ENCODE results near the gene SFRP5.

DNA sequence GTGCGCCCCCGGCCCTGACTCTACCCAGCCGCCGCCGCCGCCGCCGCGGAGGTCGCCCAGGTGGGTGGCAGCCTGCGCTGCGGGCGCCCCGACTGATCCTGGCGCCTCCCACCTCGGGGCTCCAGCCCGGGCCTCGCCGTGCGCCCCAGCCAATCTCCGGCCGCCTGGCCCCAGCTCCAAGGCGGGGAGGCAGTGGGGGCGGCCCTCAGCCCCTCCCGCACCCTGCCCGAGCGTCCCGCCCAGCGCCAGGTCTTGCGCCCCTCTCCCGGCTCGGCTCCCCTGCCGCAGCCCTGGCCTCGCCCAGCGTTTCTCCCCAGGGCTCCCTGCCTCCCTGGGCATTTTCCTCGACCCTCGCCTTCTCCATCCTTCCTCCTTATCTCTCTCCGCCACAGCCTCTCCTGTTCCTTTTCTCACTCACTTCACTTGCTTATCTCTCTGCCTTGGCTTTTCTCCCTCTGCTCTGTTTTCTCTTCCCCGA lies at the start of gene SFRP5:
SFRP5 (minus strand) TSS at position 94 of the 478 bp plus-strand sequence.
- PRO-cap = no peak
- RRBS = 29% methylated on average over 7 of the region's 39 CpGs

GRCh38 chr10:99430778-99431750 lies 640 bp upstream of the GOT1 start:
- PRO-cap = bidirectional peak, plus-strand start at chr10:99430986, minus-strand start at chr10:99430624; unidirectional peak, plus-strand start at chr10:99431127; bidirectional peak, plus-strand start at chr10:99431403, minus-strand start at chr10:99431417; unidirectional peak, minus-strand start at chr10:99431535; unidirectional peak, minus-strand start at chr10:99431573
- RRBS = 3% methylated on average over 25 of the region's 54 CpGs

GRCh38 chr10:99620640-99621179 lies 471 bp upstream of the SLC25A28 start:
- PRO-cap = bidirectional peak, plus-strand start at chr10:99620737, minus-strand start at chr10:99620407; bidirectional peak, plus-strand start at chr10:99620967, minus-strand start at chr10:99620973
- RRBS = 2% methylated on average over 19 of the region's 61 CpGs

GRCh38 chr10:99776059-99776310 lies 6.5 kb upstream of the ABCC2 start:
- PRO-cap = no peak
- RRBS = no CpG with 5 or more reads among the region's 1 CpG

DNA sequence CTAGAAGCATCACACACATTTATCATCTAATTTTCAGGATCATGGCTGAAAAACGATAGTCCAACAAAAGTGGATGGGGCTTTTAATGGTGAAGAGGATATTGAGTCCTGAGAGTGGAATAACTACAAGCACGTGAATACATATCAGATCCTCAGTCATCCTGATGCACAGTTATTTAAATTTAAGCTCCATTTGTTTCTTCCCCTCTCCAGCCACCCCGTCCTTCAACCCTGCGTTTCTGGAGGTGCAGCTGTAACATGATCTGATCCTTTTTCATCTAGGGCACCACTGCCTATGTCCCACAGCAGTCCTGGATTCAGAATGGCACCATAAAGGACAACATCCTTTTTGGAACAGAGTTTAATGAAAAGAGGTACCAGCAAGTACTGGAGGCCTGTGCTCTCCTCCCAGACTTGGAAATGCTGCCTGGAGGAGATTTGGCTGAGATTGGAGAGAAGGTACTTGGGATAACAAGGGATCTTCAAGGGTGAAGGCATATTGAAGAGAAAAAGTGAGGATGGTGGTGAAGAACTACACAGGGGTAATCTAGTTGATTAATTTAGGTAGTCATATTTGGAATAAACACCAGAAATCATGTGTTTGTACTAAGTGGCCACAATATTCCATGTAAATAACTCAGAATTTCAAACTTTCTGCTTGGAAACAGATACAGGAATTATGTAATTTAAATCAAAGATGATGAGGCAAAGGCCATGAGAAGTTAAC lies 34.8 kb downstream of the ABCC2 start:
- PRO-cap = no peak
- RRBS = no CpG with 5 or more reads among the region's 4 CpGs

DNA sequence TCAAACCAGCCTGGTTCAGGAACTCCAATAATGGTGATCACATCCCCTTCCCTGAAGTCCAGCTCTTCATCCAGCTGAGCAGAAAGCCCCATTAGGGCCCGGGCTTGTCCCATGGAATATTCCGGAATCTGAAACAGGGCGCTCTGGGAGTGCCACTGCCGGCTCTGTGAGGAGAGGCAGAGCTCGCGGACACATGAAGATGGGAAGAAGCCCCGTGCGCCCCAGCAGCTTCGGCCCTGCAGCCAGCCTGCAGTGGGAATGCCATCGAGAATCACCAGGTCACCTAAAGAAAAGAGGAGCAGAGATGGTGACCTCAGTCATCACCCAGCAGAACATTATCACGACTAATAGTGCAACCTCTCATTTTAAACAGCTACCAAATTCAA lies 52.8 kb downstream of the DNMBP start:
- PRO-cap = no peak
- RRBS = no CpG with 5 or more reads among the region's 11 CpGs

GRCh38 chr10:100037999-100038220 lies 28.2 kb upstream of the DNMBP start:
- PRO-cap = no peak
- RRBS = no CpG with 5 or more reads among the region's 4 CpGs

GRCh38 chr10:100342167-100342885 lies 4.7 kb upstream of the SCD start:
- PRO-cap = no peak
- RRBS = no CpG with 5 or more reads among the region's 14 CpGs

GRCh38 chr10:100382216-100383127 lies 35.4 kb downstream of the SCD start:
- PRO-cap = no peak
- RRBS = 96% methylated on average over 4 of the region's 23 CpGs

- PRO-cap = bidirectional peak, plus-strand start at chr10:100730908, minus-strand start at chr10:100730784; bidirectional peak, plus-strand start at chr10:100731276, minus-strand start at chr10:100731064
- RRBS = 4% methylated on average over 32 of the region's 77 CpGs
Measured at GRCh38 chr10:100730542-100731578, 14.5 kb upstream of the PAX2 start.

- PRO-cap = bidirectional peak, plus-strand start at chr10:100912963, minus-strand start at chr10:100912677
- RRBS = 3% methylated on average over 9 of the region's 30 CpGs
Measured at GRCh38 chr10:100912375-100912823, 364 bp upstream of the SLF2 start.

- PRO-cap = no peak
- RRBS = no CpG with 5 or more reads among the region's 17 CpGs
Measured at GRCh38 chr10:100993825-100994854, 5.5 kb upstream of the LZTS2 start.

GRCh38 chr10:101029837-101030258 lies 1.1 kb downstream of the PDZD7 start:
- PRO-cap = no peak
- RRBS = no CpG with 5 or more reads among the region's 22 CpGs

GRCh38 chr10:101050208-101050700 lies 11.5 kb upstream of the KAZALD1 start:
- PRO-cap = no peak
- RRBS = 86% methylated on average over 23 of the region's 33 CpGs

GRCh38 chr10:101134833-101135525 lies 3.9 kb downstream of the TLX1 start:
- PRO-cap = no peak
- RRBS = 97% methylated on average over 9 of the region's 48 CpGs

DNA sequence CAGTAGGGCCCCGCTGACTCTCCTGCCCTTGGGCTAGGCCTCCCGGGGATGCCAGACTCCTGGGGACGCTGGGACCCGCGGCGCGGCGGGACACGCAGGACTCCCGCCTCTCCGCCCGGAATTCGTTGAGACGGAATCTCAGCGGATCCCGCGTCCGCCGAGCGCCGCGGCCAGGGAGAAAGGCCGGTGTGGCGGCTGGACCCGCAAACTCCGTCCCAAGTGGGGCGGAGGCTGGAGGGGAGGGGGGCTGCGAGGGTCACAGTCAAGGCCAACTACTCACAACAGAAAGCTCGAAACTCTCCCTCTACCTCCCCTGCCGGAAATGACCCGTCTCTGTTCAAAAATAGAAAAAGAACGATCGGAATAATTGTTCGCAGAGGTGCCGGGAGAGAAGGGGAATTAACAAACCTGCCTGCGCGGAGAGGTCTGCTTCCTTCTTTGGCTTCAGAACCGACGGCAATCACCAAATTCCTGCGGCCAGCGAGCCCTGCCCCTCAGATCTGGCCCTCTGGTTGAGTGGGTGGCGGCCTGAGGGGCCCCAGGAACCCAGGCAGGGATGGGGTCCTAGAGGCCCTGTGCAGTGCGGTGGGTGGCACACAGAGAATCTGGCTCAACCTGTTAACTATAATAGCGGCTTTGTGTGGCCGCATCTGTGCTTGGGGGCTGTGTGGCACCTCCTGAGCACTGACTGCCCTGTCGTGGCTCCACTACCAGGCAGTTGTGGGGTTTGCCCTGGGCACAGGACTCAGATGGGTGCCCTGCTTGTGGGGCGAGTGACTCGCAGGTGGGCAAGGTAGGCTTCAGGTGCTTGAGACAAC lies 9.4 kb downstream of the TLX1 start:
- PRO-cap = no peak
- RRBS = 41% methylated on average over 21 of the region's 48 CpGs

DNA sequence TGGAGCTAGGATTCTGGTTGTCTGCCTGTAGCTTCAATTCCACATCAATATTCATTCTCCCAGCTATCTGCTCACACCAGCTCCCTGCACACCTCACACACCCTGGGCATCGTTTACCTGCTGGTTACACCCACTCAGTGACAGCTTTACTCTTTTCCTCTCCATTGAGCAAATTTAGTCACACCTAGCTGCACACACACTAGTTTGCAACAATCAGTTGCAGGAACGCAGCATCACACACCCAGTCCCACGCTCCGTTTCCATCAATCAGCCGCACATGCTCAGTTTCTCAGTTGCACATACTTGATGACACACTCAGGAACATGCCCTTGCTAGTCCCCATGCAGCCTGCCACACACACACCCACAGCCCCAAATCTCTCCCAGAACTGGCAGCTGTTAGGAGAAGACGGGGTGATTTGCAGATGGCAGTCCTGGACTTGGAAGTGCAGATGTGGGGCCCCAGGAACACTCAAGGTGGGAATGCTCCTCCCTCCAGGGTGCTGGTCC lies 7.8 kb downstream of the LBX1 start:
- PRO-cap = no peak
- RRBS = no CpG with 5 or more reads among the region's 6 CpGs

DNA sequence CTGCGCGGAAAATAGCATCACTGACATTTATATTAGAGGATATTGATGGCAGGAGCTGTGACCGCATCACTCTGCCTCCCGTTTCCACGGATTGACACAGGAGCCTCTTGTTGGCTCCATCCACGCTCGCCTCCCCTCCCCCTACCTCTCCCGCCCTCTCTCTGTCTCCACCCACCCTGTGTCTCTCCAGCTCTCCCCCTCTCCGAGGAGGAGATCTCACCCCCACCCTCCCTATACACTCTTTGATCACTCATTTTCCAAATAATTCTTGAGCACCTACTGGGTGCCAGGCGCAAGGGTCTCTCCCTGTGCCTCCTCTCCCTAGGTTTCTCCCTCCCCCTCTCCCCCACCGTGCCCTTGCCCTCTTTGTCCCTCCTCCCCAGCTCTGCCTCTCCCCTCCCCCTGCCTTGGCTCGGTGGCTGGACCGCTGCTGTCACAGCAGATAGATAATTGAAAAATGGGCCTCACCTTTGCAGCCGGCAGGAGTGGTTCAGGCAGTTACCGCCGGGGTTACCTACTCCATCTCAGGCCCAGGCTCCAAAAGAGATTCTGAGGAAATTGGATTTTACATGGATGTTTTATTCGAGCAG lies 61.0 kb upstream of the BTRC start:
- PRO-cap = no peak
- RRBS = no CpG with 5 or more reads among the region's 17 CpGs

- PRO-cap = no peak
- RRBS = no CpG with 5 or more reads among the region's 4 CpGs
Measured at GRCh38 chr10:101578750-101579105, 9.3 kb downstream of the POLL start.

- PRO-cap = no peak
- RRBS = no CpG with 5 or more reads among the region's 5 CpGs
Measured at GRCh38 chr10:101687411-101688208, 7.4 kb downstream of the FBXW4 start.

Measured in Caco-2 (cell line).